SUDHL5 (cell line): ENCODE data around the gene BTG1.

GRCh38 chr12:89347383-89347890 lies 4.9 kb downstream of the DUSP6 start:
- PRO-cap = no peak

DNA sequence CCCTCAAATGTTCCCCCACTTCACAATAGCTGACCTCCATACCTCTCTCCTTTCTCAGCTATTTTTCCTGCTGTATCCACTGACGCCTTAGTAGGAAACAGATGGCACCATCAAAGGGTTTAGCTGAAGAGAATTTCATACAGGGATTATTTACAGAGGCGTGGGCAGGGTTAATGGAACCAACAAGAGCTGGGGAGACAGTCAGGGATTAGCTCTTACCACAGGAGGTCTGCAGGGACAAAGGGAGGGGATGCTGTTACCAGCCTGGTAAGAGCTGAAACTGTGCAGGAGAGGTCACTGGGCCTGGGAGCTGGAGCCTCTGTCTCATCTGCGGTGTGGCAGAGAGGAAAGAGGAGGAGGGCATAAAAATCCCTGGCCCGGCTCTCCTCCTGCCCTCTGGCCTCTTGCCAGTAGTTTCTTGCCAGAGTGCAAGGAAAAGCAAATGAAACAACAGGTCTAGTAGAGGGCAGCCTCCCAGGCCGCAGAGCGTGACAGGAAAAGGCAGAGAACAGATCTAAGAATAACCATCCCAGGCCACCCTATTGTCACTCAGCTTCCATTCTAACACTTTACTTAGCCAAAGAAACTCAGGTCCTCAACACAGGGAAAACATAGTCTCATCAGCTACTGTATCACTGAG lies 18.9 kb upstream of the POC1B start:
- PRO-cap = no peak

GRCh38 chr12:89666954-89667734 lies 41.5 kb downstream of the ATP2B1 start:
- PRO-cap = no peak

GRCh38 chr12:89694290-89694814 lies 14.3 kb downstream of the ATP2B1 start:
- PRO-cap = no peak

DNA sequence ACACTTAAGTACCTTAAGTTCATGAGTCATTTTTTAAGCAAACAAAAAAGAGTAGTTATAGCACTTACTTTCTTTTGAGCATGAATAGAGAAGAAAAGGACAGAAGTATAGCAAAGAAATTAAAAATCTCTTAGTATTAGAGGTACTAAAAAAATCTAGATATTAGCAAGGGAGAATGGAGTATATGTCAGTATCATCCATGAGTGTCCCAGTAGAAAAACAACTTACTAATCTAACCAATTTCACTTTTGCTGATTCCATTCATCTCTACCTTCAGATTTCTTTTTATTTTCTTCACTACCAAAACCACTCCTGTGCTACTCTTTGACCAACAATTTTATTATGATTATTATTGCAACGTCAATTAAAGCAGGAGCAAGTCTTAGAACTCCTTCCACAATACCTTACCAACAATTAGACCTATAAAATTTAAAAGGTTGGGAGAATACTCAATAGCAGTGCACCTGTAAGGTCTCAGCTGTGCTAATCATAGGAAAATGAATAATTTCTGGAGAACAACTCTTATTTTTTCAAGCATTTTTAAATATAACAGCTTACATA lies 8.2 kb downstream of the ATP2B1 start:
- PRO-cap = no peak

- PRO-cap = no peak
These were observed 43.7 kb upstream of the ATP2B1 start for GRCh38 chr12:89752346-89752660.

GRCh38 chr12:89950351-89950837 lies 241.8 kb upstream of the ATP2B1 start:
- PRO-cap = no peak

DNA sequence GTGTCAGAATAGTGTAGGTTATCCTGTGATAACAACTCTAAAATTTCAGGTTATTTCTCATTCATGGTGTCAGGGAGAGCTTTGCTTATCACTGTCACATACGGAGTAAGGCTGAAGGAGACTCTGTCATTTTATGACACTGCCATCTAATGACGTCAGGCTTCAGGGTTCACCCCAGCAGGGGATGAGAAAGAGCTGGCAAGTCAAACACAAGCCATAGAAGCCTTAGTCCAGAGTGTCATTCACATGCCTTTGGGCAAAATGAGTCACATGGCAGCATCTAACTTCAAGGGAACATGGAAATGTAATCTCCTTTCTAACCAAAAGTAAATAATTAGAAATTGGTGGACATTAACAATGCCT lies 242.6 kb upstream of the ATP2B1 start:
- PRO-cap = no peak

- PRO-cap = no peak
These were observed 276.2 kb upstream of the ATP2B1 start for GRCh38 chr12:89984709-89985422.

DNA sequence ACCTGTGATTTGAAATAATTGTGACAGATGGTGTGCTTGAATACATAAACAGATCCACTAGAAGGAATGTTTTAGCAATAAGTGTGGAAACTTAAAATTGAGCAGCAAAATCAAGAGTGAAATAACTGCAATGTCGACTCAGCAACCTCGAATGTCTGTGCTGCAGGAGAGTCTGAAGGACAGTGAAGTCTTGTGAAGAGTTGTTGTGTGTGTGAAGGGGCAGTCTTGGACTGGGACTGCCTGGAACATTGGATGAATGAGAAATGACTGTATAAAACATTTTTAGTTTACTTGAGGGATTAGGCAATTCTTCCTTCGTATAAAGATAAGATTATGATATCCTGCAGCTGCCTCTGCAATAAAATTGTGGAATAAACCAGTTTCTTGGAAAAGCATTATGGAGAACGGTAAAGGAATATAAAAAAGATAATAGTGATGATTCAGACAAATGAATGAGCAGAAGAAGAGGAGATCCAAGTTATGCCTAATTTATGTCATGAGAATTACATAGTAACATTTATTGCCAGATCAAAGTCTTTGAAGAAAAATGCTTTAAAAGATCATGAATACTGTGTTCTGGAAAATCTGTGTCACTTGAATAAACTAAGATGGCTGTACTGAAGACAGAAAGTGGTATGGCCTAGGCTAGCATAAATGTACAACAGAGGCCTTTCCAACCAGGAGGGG lies 30.9 kb upstream of the LUM start:
- PRO-cap = no peak

DNA sequence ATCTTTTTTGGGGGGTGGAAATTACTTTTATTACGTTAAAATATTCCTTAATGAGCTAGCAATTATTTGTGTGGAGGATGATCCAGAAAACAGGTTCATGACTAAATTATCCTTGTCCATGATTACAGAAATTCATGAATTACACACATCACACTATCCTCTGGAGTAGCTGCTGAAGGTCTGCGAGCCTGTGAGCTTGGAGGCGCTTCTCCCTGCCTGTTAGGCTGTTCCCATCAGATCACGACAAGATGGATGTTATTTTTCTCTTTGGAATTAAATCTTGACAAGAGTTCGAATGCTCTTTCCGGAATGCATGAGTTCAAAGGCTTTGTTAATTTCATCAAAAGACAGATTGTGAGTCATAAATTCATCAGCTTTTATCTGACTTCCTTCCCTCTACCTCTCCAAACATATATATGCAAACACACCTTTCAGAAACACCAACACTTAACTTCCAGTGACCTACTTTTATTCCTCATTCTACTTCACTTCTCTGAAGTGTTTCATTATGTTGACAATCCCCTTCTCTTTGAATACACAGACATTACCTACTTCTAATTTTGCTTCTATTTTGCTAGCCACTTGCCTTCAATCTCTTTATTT lies 274.7 kb downstream of the BTG1 start:
- PRO-cap = no peak

DNA sequence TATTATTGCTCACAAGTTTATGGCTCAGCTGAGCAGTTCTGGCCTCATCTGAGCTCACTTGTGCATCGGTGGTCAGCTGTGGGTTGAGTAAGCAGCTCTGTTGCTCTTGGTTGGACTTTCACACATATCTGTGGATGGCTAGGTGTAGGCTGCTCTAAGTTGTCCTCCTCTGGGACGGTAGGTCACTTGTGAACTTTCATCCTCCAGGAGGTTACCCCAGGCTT lies 162.7 kb downstream of the BTG1 start:
- PRO-cap = no peak

DNA sequence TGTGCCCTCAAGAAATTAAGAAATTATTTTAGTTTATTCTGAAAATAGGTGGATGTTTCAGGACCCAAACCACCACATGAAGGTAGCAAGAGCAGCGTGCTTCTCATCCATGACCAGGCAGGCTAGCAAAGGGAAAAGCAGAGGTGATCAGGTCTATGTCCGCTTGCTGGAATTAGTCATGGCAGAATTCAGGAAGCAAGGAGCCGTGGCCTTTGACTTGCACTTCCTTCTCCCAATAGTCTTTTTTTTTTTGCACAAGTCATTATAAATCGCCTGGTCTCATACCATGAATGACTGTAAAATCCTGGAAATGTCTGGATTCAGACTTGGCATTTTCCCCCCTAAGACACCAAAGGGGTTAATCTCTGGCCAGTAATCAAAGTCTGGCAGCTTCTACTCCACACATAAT lies 157.7 kb downstream of the BTG1 start:
- PRO-cap = no peak

DNA sequence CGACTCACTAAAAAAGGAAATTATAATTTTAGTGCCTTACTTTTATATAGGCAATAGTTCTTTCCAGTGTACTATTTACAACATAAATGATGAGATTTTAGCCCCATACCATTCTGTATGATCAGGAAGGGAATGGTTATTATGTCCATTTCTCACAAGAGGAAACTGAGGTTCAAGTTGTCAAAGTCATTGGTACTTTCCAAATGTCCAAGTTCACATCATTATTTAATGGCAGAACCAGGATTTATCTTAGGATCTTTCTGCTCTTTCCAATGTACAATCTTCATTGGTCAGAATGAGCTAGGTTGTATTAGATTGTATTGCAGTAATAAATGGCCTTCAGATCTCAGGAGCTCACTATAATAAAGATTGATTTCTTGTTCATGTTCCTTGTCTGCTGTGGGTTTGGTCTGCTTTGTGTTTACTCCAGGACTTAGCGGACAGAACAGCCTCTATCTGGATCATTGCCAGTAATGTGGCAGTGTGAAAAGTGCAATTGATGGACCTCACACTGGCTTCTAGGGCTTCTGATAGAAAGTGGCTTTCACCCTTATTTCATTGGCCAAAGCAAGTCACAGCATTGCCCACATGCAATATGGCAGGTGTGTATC lies 81.4 kb downstream of the BTG1 start:
- PRO-cap = no peak

DNA sequence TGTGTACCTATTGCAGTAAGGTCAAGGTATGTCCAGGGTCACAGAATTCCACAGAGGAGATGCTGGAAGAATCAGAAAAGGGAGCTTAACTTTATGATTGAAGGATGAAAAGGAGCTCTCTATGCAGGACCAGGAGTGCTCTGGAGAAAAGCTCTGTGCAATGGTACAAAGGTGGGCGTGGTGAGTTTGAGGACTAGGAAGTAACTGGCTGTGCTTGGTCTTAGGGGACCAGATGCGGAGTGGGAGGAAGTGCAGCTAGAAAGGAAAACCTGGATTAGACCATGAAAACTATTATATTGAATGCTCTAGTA lies 56.9 kb downstream of the BTG1 start:
- PRO-cap = no peak

DNA sequence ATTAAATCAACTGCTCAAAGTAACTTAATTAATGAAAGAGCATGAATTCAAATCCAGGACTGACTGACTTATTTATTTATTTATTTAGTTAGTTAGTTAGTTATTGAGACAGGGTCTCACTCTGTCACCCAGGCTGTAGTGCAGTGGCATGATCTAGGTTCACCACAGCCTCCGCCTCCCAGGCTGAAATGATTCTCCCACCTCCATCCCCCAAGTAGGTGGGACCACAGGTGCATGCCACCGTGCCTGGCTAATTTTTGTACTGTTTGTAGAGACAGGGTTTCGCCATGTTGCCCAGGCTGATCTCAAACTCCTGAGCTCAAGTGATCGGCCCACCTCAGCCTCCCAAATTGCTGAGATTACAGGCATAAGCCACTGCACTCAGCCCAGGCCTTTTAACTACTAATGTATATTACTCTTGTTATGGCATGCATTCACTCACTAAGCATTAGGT lies 36.0 kb downstream of the BTG1 start:
- PRO-cap = no peak

DNA sequence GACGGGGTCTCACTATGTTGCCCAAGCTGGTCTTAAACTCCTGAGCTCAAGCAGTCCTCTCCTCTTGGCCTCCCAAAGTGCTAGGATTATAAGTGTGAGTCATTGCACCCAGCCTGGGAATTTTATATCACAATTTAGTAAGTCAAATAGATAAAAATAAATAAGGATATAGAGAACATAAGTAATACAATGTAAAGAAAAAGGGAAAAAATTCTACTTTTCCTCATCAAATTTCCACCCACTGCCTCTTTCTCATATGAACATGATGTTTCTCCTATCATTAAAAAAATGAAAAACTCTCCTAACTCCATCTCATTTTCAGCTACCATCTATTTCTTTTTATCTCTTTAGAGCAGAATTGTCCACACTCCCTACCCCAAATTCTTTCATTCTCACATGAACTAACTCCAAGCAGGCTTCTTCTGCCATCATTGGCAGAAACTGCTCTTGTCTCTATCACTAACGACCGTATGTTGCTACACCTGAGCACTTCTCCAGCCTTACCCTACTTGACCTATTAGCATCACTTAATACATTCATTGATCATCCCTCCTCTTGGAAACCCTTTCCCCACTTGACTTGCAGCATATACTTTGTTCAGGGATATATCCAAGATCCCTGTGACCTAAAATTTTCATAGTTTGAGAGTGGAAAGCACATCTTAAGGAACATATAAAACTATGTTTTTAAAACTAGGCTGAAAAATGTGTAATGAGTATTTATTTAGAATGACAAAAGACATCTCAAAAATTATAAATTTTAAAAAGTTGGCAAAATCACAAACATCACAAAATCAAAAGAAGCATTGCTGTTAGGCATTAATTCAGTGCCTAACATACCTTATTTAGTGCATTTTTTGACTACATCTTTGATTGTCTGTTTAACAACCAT lies 29.8 kb downstream of the BTG1 start:
- PRO-cap = no peak

- PRO-cap = bidirectional peak, plus-strand start at chr12:92146085, minus-strand start at chr12:92145850
These were observed at the start of gene BTG1 for GRCh38 chr12:92145481-92145936. TSS of gene BTG1 (minus strand) at chr12:92145846.

GRCh38 chr12:92297743-92298393 lies 152.2 kb upstream of the BTG1 start:
- PRO-cap = no peak

GRCh38 chr12:92362688-92363162 lies 217.1 kb upstream of the BTG1 start:
- PRO-cap = unidirectional peak, plus-strand start at chr12:92363015